ENCODE measurements around the genes ONECUT3, ABHD17A and ADAT3.

GRCh38 chr19:1650085-1650982 lies 2.1 kb downstream of the TCF3 start:
- PRO-cap: bidirectional peak, plus-strand start at chr19:1650851, minus-strand start at chr19:1650519; bidirectional peak, plus-strand start at chr19:1651055, minus-strand start at chr19:1650944

DNA sequence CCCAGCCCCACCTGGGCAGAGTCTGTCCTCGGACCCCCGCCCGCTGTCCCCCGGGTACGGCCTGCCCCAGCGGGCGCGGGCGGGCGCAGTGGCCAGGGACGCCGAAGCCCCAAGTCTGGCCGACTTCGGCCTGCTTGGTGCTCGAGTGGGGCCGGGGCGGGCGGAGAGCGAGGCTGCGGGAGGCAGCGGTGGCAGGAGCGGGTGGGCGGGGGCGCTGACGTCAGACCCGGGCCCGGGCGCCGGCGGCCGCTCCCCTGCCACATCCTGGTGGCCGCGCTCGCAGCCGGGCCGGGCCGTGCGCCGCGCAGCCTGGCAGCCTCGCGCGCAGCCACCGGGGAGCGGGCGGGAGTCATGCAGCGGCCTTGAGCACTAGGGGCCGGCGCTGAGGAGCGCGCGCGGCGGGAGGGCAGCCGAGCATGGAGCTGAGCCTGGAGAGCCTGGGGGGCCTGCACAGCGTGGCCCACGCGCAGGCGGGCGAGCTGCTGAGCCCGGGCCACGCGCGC lies at the start of gene ONECUT3:
ONECUT3 (plus strand) TSS at position 260 of the 503 bp plus-strand sequence.
- PRO-cap: no peak

DNA sequence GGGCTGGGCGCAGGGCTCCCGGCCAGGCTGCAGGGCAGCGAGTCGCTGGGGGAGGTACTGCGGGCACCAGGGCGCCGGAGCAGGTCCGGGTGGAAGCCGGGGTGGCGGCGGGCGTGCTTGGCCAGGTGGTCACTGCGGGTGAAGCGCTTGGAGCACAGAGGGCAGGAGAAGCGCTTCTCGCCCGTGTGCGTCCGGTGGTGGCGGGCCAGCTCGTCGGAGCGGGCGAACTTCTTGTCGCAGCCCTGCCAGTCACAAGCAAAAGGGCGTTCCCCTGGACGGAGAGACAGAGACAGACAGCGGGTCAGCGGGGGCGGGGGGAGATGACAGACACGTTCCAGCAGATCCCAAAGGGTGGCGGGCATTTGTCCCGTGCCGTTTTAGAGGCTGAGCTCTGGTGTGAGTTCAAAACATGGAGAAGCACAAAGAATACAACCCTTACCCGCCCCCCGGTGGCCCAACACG lies 6.2 kb upstream of the REXO1 start:
- PRO-cap: bidirectional peak, plus-strand start at position 330 of the sequence, minus-strand start at position 262 of the sequence

GRCh38 chr19:1885399-1885892 lies at the start of gene ABHD17A:
Gene ABHD17A (minus strand): TSS chr19:1885496.
- PRO-cap: bidirectional peak, plus-strand start at chr19:1885649, minus-strand start at chr19:1885489

GRCh38 chr19:1905017-1906043 lies at the start of gene ADAT3:
Gene ADAT3 (plus strand): TSS chr19:1905399.
- PRO-cap: unidirectional peak, plus-strand start at chr19:1905399; unidirectional peak, minus-strand start at chr19:1905627

DNA sequence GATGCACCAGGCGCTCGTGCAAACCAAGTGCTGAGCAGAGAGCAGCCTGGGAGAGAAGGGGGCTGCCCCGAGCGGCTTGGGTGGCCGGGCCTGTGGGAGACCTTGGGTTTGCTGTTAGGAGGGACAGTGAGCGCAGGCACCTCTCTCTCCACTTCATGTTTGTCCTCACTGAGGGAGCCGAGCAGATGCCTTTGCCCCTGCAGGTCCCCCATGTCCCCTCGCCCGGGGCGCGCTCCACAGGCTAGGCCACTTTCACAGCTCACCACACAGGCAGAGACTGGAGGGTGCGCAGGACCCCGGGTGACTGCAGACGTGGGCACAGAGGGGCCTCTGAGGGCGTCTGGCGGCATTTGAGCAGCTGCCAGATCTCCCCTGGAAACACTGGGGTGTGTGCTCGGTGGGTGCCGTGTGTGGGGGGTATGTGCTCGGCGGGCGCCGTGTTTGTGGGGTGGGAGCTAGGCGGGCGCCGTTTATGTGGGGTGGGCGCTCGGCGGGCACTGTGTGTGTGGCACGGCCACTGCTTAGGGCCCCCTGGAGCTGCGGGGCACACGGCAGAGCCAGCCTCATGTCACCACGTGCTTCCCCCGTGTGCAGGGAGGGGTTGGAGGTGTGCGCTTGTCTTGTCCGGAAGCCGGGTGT lies 16.5 kb downstream of the CSNK1G2 start:
- PRO-cap: no peak

DNA sequence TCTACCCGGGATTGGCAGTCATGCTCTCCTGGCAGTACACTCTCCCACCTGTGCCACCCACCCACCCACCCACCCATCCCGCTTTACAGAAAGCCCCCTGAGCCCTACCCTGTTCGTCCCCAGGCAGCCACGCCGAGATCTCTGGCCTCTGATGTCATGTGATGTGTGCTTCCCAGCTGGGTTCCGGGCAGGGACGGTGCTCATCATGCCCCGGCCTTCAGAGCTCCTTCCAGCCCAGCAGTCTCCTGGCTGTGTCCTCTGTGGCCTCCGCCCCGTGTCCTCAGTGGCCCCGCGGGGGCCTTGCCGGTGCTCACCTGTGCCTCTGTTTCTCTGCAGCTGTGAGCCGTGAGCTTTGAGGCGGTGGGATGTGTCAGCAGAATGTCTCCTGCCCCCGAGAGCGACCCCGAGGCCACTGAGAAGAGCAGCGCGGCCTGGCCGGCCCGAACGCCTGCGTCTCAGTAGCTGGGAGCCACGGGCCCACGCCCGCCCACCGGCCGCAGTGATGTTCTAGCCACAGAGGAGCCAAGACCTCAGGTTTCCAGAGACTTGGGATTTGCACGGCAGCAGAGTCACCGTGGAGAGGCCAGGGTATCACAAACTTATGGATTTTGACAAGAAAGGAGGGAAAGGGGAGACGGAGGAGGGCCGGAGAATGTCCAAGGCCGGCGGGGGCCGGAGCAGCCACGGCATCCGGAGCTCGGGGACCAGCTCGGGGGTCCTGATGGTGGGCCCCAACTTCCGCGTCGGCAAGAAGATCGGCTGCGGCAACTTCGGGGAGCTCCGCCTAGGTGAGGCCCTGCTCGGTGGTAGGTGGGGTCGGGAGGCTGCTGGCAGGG lies 28.4 kb downstream of the CSNK1G2 start:
- PRO-cap: no peak

DNA sequence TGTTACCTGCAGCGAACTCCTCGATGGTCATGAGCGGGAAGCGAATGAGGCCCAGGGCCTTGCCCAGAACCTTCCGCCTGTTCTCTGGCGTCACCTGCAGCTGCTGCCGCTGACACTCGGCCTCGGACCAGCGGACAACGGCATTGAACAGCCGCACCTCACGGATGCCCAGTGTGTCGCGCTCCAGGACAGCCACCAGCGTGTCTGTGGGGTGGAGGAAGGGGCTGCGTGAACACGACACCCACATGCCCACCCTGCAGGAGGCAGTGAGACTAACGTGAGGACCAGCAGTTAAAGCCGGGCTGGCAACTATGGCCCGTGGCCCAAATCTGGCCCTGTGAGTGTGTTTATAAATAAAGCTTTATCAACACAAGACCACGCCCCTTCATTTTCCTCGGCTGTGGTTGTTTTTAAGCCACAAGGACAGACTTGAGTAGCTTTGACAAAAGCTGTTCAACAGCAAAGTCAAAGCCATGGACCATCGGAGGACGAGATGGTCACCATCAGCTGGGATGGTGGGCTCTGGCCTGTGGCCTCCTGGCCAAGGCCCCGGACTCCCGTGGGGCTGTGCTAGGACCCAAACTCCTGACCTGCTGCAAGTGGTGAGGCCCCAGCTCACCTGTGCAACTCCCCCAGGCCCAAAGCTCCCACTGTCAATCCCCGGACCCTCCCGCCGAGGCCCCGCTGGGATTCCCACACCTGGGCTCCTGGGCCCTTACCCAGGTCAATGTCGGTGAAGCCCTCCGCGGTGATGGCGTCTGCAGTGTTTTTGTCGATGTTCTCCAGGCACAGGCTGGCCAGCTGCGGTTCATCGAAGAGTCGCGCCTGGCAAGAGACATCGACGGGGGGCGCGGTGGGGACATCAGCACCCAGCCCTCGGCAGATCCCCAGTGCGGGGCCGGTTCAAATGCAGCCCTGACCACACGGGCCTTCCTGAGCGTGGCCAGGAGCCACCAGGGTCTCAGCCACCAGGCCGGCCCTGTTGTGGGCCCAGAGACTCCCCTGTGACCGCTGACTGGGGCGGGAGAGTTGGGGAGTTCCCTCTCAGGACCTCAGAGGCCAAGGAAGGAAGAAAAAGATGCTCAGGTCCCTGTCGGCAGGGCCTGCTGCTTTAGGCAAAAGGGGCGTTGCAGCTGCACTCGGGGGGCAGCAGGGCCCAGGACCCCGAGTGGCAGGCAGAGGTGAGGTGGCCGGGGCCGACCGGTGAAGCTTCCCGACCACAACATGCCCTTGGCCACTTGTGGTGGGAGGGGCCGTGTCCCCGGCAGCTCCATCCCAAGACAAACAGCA lies 25.1 kb downstream of the BTBD2 start:
- PRO-cap: no peak

GRCh38 chr19:1992808-1993389 lies 22.6 kb downstream of the BTBD2 start:
- PRO-cap: no peak

DNA sequence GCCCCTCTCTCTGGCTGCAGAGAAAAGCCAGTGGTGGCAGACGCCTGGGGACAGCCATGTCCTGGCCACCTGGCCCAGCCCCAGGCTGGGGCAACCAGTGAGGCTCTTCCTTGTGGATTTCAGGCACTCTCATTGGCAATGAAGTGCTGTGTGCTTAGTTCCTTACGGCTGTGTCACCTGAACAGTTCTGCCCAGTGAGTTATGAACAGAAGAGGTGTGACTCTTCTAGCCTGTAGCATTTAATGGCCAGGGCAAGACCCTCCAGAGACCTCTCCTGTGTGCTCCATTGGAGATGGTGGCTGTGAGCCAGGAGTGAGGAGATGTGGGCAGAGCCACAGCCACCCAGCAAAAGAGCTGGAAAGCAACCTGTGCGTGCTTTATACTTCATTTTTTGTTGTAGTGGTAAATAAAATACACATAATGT lies 6.2 kb upstream of the BTBD2 start:
- PRO-cap: no peak

DNA sequence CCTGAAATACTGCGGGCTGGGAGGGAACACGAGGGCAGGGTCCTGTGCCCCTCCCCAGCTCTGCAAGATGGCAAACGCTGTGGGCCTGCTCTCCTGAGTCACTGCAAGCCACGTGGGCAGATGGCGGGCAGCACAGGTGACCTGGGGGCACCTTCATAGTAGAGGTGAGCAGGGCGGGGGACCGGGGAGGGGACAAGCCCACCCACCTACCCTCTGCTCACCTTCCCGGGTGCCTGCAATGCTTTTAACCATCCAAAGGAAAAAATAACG lies 12.0 kb downstream of the MKNK2 start:
- PRO-cap: no peak

- PRO-cap: no peak
Observed at GRCh38 chr19:2097077-2097202, 225 bp downstream of the IZUMO4 start.

- PRO-cap: no peak
Observed at GRCh38 chr19:2181315-2182135, 17.8 kb downstream of the DOT1L start.

GRCh38 chr19:2186099-2187053 lies 22.6 kb downstream of the DOT1L start:
- PRO-cap: no peak

DNA sequence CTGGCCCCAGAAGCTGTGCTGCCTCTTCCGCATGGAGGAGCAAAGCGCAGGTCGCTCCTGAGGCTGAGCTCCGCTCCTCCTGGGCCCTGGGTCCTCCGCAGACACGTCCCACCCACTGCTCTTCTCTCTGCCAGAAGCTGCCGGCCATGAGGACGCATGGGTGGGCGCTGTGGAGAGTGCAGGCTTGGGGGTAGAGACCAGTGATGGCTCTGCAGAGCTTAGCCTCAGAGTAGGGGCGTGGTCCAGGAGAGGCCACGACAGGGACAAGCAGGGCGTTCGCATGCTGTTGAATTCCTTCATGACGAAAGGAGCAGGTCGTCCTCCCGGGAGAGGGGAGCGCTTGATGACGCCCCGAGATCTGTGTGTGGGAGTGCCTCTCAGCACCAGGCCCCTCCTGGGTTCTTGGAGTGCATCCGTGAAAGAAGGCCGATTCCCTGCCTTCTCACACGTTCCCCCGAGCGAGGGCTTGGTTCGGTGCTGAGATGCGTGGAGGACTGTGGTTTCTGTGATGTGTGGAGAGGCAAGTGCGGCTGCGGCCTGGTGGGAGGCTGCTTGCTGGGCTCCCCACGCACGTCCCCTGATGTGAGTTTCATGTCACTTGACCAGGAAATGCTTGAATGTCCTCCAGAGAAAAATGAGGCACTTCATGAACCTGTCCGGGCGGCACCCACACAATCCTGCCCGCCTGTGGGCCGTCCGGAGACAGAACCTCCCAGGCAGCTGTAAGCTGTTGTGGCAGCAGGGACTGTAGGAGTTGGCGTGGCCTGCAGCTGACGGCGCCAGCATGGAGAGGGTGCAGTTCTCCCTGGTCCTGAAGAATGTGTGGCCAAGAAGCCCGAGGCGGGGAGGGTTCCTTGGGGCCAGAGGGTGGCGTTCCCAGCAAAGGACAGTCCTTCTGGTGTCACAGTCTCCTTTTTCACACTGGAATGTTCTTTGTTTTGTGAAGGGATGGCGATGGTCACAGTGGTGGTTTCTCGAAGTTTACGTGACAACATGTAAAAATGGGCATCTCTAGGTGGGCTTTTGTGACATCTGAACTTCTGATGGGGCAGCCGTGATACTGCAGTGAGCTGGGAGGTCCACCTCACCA lies 4.6 kb downstream of the SF3A2 start:
- PRO-cap: no peak

GRCh38 chr19:2245227-2246249 lies 3.6 kb upstream of the AMH start:
- PRO-cap: no peak

DNA sequence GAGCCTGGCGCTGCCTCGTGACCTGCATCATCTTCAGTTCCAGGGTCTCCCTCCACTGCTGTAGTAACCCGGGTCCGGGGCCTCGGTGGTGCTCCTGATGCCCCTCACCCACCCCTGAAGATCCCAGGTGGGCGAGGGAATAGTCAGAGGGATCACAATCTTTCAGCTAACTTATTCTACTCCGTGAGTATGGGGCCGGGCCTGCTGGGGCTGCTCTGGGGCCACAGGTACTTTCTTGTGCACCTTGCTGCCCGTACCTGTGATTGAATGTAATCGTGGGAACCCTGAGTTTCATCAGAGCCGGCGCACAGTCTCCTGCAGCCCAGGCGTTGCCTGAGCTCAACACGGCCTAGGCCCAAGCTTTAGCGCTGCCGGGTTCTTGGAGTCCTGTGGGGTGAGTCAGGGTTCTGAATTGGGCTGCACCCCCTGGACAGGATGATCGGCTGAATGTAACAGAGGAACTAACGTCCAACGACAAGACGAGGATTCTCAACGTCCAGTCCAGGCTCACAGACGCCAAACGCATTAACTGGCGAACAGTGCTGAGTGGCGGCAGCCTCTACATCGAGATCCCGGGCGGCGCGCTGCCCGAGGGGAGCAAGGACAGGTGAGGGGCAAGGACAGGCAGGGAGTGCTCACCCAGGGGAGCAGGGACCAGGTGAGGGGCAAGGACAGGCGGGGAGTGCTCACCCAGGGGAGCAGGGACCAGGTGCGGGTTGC lies 10.5 kb downstream of the PEAK3 start:
- PRO-cap: no peak

DNA sequence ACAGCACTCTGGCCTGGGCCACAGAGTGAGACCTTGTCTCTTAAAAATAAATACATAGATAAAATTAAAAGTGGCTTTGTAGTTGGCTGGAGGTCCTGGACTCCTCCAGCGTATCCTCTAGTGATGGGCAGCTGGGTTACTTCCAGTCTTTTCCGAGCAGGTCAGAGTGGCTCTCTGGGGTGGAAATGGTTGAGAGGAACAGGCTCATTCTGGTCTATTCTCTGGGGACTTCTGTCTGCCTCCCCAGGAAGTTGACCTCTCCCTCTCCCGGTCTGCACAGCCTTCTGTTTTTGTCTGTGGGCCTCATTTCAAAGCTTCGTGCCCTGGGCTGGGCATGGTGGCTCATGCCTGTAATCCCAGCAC lies 10.0 kb downstream of the LSM7 start:
- PRO-cap: no peak

DNA sequence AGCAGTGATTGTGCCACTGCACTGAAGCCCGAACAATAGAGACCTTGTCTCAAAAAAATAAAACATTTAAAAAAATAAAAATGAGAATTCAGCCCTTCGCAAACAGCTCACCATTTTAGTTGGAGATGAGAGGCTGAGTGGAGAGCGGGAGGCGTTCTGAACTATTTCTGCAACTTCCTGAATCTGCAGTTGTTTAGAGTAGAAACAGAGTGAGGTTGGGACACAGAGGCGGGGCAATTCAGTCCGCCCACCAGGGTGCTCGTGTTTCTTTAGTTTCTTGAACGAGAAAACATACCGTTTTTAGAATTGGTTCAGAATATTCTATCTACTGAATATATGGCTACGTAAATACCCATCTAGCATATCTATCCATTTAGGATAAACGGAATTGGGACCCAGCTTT lies 33.1 kb downstream of the TIMM13 start:
- PRO-cap: bidirectional peak, plus-strand start at position 207 of the sequence, minus-strand start at position 169 of the sequence

DNA sequence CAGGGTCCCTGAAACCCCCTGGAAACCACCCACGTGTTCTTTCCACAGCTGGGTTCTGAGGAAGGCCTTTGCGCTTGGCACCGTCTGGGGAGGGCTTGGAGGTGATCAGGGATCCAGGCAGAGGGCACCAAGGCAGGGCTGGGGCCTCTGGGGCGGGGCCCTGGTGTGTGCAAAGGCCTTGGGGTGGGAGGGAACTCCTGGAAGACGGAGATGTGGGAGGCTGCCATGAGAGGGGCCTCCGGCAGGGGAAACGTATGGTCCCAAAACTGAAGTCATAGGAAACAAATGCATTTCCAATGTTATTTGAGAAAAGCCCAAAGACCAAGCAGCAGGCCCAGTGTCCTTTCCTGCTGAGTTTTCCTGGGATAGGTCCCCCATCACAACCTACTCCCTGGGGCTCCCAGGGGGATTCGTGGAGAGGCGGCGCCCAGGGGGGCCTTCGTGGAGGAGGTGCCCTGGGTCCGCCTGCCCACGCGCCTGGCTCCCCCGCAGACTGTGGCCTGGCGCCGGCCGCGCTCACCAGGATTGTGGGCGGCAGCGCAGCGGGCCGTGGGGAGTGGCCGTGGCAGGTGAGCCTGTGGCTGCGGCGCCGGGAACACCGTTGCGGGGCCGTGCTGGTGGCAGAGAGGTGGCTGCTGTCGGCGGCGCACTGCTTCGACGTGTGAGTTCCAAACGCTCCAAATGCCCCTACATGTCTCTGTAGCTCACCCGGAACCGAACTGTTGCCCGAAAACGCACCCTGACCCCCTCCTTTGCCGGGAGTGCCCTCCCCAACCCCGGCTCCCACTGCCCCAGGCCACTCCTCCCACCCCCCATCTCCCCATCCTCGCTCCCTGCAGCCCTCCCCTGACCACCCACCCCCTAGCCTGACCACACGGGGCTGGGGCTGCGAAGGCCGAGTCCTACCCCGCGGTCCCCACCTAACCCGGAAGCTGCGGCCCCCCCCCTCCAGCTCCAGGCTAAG lies 3.5 kb downstream of the TIMM13 start:
- PRO-cap: no peak

Measured in NALM6 (cell line).